Cardiac ventricle fibroblast (primary cell): Measurements from ENCODE around the genes HOXB8 and IGF2BP1.

- RAMPAGE, long total RNA = no peak
Measured at GRCh38 chr17:48439952-48440591, 10.1 kb upstream of the SKAP1 start.

DNA sequence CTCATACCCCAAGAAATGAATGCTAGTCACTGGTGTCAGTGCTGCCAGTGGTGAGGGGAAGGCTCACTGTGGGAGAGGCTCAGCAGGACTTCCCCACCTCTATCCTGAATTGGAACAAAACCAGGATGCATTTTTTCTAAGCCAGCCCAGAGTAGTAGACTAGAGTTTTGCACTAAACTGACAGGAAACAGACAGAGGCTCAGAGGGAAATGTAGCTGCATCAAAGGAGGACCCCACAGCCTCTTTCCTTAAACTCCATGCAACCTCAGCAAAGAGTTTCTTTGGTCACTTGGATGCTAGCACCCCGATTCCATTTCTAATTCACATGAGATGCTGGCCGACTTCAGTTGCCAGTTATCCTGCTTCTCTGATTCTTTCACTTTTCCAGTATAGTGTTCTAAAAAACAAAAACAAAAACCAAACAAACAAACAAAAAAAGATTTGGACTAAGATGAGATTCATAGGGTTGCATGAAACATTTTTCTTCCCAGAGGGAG is 10.7 kb upstream of the SKAP1 start:
- RAMPAGE, long total RNA = no peak

- RAMPAGE, long total RNA = no peak
Measured at GRCh38 chr17:48542072-48542890, 2.6 kb downstream of the HOXB2 start.

- RAMPAGE, long total RNA = no peak
Measured at GRCh38 chr17:48543191-48543714, 1.7 kb downstream of the HOXB2 start.

DNA sequence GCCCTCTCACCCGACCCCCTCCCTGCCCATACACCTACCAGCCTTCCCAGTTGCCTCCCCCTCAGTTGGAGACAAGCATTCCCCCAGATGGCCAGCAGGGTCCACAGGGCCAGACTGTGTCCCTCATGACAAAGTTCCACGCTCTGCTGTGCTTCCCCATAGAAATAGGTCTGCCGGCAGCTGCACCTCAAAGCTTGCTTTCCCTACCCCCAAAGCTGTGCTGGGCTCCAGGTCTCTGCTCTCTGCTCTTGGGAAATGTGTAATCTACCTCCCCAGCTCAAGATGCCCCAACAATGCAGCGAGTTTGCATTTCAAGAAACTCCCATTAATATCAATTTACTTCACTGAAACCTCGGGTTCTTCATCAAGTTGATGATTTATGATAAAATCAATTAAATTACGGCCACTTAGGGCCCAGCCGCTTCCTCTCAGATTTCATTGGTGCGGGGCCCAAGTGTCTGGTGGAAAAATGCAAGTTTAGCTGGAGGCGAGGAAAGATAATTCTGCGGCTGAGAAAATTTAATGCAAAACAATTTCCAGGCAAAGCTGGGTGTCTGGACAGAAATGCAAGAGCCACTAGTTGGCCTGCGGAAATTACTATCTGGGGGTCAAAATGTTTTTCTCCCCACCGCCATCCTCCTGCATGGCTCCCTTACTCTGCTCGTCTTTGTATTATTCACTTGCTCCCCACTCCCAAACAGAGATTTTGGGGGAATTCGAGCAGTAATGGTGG is 15.7 kb downstream of the HOXB4 start:
- RAMPAGE, long total RNA = no peak

DNA sequence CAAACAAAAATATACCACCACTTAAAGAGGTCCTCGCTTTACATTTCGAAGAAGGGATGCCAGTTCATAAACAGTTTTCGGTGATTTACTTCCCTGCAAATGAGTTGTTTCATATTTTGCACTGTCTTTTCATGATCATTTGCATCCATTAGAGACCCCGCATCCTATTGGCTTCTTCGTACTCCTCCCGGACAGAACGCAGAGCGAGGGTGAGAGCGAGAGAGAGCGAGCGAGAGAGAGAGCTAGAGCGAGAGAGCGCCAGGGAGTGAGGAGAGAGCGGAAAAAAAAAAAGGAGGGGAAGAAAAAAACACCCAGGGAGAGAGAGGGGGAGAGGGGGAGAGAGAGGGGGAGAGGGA is at the start of gene HOXB8:
Gene HOXB8, minus strand, starts transcription at position 279 of the 356 bp plus-strand sequence.
- RAMPAGE, long total RNA = no peak

GRCh38 chr17:48729343-48730327 is 1.1 kb upstream of the HOXB13 start:
- RAMPAGE, long total RNA = no peak

- RAMPAGE, long total RNA = no peak
Measured at GRCh38 chr17:48841256-48841985, 10.6 kb downstream of the CALCOCO2 start.

DNA sequence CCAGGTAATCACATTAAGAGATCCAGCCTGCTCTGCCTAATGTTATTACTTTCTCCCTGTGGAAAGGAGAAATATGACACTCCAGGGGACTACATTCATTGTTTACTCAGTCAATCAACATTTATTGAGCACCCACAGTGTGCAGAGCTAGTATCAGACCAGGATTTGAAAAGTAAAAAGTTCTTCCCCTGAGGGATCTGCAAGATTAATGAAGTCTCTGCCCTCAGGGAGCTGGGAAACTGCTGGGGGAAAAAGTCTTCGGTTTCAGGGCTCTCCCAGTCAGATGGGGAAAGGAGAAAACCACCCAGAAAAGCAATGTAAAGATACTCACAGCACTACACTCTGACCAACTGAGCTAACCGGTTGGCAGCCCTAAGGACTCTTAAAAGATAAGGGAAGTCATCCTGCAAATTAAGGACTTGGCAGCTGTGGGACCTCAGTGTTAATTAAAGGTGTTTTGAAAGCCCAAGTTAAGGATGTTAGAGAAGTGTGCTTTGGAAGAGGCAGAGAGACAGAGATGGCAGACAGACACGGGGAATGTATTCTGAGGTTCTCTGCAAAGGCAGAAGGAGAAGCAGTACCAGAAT is 23.3 kb upstream of the ATP5MC1 start:
- RAMPAGE, long total RNA = no peak

- RAMPAGE, long total RNA = no peak
Measured at GRCh38 chr17:48873208-48873722, 19.3 kb upstream of the ATP5MC1 start.

DNA sequence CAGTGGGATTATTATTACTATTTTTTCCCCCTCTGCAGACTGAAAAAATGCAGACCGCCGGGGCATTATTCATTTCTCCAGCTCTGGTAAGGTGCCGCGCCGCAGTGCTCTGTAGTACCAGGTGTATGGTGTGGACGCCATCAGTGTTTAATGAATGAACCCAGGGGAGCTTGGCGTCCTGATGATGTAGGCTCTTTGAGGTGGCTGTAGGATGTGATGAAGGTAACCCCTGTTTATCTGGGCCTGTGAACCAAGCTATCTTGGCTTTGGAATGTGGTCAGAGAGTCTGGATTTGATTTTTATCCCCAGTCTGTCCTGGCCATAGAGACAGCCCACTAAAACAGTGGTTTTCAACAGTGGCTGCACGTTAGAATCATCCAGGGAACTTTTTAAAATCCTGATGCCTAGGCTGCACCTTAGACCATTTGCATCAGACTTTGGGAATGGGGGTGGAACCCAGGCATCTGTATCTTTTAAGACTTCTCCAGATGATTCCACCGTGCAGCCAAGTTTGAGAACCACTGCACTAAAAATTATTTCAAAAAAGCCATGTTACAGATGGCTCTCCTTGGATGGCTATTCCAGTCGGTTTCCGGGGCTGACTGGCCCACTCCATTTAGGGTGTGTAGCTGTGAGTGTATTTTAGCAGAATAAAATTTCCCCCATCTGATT is 920 bp downstream of the ATP5MC1 start:
- RAMPAGE, long total RNA = no peak

GRCh38 chr17:48996836-48997693 is at the start of gene IGF2BP1:
Gene IGF2BP1, plus strand, starts transcription at chr17:48997385.
- RAMPAGE, long total RNA = no peak

- RAMPAGE, long total RNA = no peak
Measured at GRCh38 chr17:49126283-49126537, 6.4 kb upstream of the B4GALNT2 start.

GRCh38 chr17:49191470-49192393 is 18.6 kb downstream of the GNGT2 start:
- RAMPAGE, long total RNA = no peak

GRCh38 chr17:49208851-49209880 is 1.2 kb downstream of the GNGT2 start:
- RAMPAGE, long total RNA = no peak

- RAMPAGE, long total RNA = no peak
Measured at GRCh38 chr17:49358471-49359225, 3.4 kb downstream of the ZNF652 start.

GRCh38 chr17:49387513-49388085 is 25.5 kb upstream of the ZNF652 start:
- RAMPAGE, long total RNA = no peak

GRCh38 chr17:49438255-49438984 is 23.7 kb upstream of the PHB1 start:
- RAMPAGE, long total RNA = no peak

DNA sequence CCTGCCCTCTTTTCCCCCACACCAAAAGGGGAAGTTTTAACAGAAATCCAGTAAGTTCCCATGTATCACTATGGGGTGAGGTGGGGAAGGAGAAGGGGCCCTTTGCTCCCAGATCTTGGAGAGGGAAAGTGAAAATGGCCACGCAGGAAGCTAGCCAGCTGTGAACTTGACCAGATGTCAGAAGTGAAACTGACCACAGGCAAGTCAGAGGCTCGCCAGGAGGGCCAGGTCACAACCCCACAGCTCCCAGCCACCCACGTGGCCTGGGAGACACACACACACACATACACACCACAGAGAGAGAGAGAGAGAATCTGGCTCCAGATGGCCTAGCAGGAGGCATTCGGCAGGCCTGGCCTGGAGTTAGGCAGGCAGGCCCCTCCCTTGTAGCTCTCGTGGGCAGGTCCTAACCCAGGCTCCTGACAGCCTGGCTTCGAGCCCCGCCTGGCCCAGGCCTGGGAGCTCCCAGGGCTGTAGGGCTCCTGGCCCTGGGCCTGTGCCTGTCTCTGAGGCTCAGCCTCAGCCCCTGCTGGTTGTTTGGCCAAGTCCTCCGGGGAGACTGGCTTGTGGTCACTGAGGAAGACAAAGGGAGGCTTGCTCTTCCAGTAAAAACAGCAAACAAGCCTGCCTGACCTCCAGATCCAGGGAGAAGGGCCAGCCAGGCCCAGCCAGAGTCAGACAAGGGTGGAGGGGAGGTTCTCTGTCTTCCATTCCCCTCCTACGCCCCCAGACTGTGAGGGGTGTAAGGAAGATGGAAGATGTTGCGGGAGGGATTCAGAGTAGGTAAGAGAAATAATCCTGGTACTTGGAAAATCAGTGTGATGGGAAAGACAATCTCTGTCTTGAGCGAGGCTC is 20.2 kb downstream of the NGFR start:
- RAMPAGE, long total RNA = no peak

- RAMPAGE, long total RNA = no peak
Measured at GRCh38 chr17:49611071-49611609, 35.5 kb downstream of the NXPH3 start.